Placental epithelial cell (primary cell): ENCODE results near the gene CUL3.

- CAGE, long polyA plus RNA, result no peak
Observed at GRCh38 chr2:222930550-222930881, 69.7 kb downstream of the ACSL3 start.

DNA sequence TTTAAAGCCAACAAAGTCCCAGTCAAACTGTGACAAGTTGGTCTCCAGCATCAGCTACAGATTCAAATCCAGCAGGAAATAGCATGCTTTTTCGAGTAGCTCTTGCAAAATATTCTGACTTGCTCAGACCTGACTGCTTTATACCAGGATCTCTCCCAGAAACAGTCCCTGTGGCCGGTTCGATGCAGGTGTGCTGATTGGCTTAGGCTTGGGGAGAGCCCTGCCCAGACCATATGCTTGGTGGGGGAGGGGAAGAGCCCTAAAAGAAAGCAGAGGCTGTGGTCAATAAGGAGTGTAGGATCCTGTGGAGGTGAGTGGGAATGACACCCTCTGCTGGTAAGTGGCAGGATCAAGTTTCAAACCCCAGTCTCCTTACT lies 49.6 kb downstream of the KCNE4 start:
- CAGE, long polyA plus RNA, result no peak

DNA sequence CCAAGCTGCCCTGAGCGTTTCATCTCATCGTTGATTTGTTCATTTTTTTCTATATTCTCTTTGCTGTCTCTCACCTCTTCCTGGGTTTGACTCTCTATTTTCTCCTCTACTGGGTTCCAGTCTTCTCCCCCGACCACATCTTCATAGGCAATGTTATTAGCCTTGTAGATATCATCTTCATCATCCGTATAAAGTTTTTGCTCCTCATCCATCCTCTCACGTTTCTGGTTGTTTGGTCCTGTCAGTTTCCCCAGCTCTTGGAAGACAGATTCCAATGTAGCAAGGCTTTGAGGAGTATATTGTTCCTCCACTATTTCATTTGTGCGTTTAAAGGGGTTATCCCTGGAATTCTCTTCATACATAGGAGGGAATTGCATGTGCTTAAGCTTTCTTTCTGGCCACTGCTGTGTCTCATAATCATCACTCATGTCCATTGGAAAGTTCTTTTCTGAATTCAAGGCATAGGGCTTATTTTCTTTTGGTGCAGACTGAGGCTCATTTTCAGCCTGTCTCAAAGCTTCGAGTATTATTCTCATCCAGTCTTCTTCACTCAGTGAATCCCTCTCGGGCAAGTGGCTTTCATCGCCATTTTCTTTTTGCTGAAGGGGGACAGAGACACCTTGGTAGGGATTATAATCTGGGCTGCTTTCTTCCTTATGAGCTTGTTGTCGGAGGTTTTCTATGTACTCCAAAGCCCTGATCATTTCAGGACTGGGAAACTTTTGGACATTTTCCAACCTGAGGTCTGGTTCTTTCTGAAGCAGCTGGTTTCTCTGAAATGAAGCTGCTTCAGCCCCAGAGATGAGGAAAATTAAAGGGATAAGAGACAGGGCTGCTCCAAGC lies 3.5 kb downstream of the SCG2 start:
- CAGE, long polyA plus RNA, result no peak

DNA sequence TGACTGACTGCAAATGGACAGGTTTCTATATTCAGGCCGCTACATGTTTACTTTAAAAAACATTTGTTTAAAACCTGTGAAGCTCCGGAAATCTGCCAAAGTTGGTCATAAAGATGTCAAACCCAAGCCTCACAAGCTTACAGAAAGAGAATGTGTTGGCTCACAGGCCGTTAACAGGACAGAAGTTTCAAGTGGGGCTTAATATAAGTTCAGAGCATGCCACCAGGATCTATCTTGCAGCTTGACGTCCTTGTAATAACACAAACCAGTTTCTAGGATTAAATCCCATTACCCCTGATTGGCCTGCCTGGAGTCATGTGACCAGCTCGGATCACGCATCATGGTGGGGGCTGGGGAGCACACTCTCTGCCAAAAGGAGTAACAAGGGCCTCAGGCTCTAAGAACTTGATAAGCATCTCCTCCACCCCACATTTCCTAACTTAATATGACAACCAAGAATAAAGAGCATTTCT lies 38.9 kb upstream of the SCG2 start:
- CAGE, long polyA plus RNA, result no peak

GRCh38 chr2:223930262-223931116 lies 14.6 kb downstream of the WDFY1 start:
- CAGE, long polyA plus RNA, result no peak

DNA sequence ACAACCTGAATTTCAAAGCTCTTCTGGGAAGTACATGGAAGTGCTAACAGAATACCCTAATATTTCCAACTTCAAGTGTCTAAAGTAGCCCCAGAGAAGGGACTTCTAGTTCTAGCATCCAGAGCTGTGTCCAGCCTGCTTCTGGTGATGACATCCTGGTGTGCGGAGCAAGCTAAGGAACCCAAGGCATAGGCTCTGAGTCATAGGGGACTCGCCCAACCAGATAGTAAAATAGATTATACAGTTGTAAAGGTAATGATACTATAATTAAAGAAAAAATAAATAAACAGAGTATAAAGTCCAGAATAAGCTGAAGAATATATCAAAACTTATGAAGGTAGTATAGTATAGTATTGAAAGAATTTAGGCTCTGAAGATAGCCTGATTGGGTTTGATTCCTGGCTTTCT lies 108.1 kb upstream of the SERPINE2 start:
- CAGE, long polyA plus RNA, result no peak

DNA sequence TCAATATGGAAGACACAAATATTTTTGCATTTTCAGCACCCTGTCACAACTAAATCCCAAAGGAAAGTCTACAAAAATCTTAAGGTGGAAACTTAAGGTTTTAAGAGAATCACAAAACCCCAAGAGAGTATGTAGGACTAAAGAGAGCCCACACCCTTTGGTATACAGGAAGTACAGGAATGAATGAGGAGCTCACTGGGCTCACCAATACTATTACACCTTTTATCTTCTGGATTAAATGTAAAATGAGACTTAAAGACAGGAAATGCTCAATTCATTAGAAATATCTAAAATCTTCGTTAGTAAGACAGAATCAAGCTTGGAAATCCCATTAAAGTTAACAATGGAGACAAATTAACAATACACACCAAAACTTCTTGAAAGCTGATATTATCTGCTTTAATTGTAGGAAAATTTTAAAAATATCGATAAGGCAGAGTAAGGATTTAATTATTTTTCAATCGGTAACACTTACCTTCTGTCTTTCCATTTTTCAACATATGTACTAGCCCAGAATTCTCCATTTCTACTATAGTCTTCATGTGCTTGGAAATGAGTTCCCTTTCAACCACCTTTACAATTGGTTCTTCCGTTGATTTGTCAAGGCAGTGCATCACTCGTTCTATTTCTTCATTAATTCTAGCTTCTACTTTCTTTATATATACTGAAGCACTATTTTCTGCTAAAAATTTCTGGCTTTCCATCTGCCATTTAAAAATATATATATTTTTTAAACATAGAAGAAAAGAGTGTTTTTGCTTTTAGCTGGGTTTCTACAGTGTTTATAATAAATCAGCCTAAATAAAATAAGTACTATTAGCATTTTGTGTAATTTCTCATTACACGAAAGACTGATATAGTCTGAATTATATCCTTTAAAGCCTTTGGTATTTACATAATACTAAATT lies 74.0 kb downstream of the CUL3 start:
- CAGE, long polyA plus RNA, result no peak

DNA sequence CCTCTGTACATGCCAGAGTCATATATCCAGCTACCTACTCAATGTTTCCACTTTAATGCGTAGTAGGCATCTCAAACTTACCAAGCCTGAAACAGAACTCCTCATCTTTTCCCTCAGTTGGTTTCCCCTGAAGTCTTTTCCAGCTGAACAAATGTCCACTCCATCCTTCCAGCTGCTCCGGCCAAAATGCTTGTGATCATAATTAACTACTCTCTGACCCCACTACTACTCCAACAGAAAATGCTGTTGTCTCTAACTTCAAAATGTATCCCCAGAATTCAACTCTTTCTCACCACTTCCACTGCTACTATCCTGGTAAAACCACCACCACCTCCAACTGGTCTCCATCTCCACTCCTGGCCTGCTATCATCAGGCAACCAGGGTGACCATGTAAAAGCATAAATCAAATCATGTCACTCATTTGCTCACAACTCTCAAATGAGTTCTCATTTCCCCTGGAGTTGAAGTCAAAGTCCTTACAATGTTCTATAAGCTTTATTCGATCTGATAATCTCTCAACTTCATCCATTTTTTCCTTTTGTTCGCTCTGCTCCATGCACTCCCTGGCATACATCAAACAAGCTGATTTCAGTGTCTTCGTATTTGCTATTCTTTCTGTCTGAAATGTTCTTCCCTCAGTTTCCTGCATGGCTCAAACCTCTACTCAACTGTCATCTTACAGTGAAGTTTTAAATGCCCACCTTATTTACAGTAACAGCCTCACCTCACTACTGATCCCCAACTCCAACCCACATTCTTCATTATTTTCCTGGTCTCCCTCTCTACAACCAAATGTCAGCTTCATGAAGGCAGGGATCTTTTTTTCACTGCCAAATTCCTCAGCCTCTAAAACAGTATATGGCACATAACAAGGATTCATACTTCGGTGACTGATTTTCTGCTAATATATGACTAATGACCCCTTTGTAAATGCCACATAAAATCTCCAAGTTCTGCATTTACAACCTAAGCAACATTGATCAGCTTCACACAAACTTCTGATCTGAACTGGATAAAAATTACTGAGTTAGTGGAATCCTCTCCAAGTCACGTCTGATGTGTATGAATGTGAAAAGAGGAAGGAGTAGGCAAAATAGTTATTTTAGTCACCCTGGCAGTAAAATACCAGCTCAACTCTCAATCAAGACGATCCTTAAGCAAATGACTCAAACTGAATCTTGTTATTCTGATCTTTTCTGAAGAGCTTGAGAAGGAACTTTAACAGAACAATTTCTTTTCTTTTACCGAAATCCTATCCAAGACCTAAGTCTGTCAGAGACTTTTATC lies 24.4 kb downstream of the CUL3 start:
- CAGE, long polyA plus RNA, result no peak

DNA sequence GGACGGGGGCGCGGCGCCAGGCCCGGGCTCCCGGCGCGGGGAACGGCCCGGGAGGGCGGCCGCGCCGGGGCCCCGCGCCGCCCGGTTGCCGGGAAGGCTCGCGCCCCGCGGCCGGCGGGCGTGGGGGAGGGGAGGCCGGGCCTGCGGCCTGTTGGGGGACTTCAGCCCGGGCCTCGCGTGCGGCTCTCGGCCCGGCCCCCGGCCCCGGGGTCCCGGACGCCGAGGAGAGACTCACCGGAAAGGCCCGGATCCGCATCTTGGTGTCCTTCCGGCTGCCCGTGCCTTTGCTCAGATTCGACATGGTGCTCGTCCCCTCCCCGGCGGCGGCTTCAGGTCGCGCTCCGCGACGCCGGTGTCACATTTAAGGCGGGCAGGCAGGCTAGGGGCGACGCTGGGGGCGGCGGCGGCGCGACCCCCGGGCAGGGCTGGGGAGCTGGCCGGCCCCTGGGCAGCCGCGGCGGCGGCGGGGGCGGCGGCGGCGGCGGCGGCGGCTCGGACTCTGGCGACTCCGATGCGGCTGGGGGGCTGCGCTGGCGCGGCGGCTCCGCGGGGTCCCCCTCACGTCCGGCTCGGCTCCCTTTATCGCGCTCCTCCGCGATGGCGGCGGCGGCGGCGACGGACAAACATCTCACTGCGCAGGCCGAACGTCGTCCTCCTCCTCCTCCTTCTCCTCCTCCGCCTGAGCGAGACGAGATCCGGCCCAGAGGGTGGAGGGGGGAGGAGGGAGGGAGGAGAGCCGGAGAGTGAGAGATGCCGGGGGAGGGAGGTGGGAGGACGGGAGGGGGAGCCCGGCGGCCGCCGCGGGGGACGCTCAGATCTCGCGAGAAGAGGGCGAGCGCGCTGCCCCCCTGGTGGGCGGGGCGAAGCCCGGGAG lies at the start of gene CUL3:
Gene CUL3, minus strand, starts transcription at position 655 of the 874 bp plus-strand sequence.
- CAGE, long polyA plus RNA, result no peak

- CAGE, long polyA plus RNA, result no peak
Observed at GRCh38 chr2:224764736-224764935, 48.5 kb upstream of the CCDC195 start.

DNA sequence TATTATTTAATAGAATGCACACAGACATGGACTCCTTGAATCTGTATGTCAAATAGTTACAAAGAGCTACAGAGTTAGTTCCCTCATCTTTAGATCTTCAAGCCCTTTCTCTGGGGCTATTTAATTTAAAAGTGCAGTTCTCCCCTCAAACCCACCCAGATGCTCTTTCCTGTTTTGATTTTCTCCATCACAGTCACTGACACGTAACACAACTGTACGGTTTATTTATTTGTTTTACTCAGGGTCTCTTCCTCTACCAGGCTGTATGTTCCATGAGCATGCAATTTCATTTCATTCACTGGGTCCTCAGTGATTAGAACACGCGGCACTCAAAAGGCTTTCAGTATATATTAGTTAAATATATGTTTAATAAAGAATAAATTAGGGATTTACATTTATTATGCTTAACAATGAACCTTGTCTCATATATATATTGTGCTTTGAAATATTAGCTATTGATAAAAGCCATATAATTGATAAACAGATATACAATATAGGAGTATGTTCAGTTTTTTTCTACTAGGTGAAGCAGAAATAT lies 94.6 kb downstream of the DOCK10 start:
- CAGE, long polyA plus RNA, result no peak

DNA sequence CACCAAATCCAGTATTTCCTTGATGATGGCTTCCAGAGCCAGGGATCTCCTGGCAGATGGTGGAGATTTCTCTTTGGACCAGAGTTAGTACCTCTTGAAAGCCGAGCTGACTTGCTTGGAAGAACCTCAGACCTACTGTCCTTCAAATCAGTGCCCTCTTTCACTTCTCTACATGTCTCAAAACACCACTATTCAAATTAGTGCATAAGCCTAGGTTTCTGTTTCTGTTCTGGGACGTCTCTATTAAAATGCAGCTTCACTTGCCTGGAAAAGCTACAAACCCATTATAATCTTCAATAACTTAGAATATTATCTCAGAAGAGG lies 84.7 kb downstream of the DOCK10 start:
- CAGE, long polyA plus RNA, result no peak

GRCh38 chr2:224971179-224971673 lies 71.0 kb downstream of the DOCK10 start:
- CAGE, long polyA plus RNA, result no peak

DNA sequence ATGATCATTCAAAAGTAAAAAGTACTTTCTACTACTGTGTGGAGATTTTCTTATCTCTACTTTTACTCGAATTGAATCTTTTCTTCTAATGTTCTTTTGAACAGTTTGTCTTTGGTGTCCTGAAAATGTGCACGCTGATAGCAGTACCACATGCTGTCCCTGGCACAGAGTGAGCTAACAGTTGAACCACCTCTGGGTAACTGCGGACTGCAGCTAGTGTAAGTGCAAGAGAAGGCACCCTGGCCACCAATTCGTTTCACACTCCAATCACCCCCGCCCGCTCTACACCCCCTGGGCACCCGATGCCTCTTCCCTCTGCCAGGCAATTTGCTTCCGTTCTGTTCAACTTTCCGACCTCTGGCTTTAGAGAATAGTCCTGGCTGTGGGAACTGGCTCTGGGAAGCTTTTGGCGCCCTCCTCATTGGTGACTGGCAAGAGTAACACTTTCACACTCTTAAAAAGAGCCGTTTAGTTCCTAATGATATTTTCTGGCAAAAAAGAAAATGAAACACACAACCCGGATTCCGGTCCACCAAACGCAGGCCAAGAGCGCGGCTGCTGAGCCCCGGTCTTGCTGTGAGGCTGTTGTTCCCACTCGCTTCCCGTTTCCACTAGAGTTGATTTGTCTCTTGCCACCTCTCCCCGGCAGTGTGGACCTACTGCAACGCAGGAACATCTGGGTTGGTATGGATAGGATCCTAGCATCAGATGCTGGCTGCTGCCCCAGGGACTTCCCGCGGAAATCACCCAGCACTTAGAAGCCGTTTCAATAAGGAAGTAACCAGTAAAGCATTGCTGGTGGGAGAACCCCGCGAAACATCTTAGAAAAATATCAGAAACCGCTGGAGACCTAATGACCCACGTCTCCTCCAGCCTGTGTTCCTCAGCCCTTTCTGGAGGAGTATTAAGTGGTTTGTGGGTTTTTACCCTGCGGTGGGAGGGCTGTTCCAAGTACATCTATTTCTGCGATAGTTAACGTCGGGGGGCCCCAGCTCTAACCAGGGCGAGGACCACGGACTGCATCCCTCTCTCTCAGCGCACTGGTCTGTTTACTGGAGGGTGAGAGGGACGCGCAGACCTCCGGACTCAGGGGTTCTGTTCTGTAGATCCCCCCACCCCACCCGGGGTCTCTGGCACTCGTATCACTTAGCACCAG lies 1.1 kb downstream of the DOCK10 start:
- CAGE, long polyA plus RNA, result no peak

DNA sequence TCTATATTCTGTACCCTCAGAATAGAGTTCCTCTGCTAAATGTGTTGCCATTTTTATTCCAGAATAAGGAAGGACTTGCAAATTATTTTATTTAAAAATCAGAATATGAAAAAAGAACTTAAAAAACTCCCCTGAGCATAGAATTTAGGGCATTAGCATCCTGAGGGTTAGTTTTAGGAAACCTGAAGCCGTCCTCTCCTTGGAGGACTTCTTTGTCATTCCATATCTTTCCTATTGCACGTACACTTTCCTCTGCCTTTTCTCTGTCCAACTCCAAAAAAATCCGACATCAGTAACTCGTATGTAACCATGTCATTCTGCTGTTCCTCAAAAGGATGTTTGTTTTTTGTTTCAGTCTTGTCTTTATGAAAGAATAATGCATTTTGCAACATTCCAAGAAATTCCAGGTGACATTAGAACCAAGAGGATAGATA lies 38.0 kb upstream of the NYAP2 start:
- CAGE, long polyA plus RNA, result no peak

DNA sequence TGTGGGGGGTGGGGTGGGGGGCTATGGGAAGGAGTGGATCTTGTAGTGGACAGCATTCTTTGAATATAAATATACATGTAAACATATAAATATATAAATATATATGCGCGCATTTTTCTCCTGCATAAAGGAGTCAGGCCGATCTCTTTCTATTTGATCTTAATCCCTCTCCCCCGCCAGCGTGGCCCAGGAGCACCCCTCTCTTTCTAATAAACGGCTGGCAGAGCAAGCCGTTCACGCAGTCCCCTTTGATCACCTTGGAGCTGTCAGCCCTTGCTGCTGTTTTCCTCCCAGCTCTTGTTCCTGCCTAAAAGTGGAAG lies 631.1 kb downstream of the NYAP2 start:
- CAGE, long polyA plus RNA, result no peak

- CAGE, long polyA plus RNA, result no peak
Observed at GRCh38 chr2:226466144-226467120, 333.2 kb downstream of the IRS1 start.

DNA sequence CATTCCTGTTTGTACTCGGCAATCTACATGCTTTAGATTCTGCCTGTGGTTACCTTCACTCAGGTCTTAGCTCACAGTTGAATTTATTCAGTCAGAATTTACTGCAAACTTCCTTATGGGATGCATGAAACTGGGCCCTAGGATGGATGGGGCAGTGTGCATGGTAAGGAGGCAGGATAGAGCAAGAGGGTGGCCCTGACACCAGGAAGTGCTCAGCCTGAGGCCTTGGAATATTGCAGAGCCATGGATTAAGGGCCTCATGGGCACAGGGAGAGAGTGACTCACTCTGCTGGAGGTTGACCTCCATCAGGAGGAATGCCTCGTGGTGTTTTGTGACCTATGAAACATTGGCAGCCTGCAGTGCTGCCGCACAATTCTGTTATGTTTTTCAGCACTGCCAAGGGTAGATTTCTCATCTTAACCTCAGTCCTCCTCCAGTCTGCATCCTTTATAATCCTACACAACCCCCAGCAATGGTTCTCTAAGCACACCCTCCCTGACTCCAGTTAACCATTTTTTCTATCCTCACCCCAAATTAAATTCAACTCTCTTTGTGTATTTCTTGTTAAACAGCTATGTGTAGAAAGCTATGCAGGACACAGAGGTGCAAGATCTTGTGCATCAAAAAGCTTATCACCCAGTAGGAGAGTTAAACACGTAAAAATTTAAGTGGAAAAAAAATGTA lies 321.2 kb downstream of the IRS1 start:
- CAGE, long polyA plus RNA, result no peak

GRCh38 chr2:226635148-226635609 lies 164.4 kb downstream of the IRS1 start:
- CAGE, long polyA plus RNA, result no peak

DNA sequence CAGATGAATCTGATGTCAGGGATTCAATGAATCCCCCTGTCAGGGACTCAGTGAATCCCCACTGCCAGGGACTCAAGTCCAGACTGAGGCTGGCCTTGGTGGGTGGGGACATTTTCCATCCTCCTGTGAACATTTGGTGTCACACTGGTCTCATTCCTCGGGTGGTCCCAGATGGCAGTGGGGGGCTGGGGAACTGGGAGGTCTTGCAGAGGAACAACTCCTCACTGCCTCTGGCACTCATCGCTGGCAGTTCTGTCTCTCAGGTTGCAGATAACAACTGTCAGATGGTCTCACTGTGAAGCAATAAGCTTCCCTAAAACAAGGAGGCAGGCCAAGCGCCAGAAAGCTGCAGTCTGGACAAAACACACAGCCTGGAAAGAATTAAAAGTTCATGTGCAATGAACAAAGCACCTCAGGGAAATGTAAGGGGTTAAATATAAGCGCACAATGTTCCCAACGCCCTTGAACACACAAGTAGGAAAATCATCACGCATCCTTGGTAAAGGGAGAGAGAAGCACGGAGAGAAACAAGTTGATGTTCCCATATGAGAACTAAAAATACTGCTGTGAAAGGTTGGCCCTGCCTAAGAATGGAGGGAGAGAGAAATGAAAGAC lies 78.0 kb downstream of the IRS1 start:
- CAGE, long polyA plus RNA, result no peak